Airway epithelial cell (primary cell): ENCODE results near the gene IDH3B.

- RAMPAGE, long total RNA, result no peak
Measured at GRCh38 chr20:1883687-1884221, 11.5 kb upstream of the SIRPA start.

DNA sequence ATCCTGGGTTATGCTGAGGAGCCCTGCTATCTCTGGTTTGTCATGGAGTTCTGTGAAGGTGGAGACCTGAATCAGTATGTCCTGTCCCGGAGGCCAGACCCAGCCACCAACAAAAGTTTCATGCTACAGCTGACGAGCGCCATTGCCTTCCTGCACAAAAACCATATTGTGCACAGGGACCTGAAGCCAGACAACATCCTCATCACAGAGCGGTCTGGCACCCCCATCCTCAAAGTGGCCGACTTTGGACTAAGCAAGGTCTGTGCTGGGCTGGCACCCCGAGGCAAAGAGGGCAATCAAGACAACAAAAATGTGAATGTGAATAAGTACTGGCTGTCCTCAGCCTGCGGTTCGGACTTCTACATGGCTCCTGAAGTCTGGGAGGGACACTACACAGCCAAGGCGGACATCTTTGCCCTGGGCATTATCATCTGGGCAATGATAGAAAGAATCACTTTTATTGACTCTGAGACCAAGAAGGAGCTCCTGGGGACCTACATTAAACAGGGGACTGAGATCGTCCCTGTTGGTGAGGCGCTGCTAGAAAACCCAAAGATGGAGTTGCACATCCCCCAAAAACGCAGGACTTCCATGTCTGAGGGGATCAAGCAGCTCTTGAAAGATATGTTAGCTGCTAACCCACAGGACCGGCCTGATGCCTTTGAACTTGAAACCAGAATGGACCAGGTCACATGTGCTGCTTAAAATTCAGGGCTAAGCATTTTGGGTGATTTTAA, 15.2 kb downstream of the STK35 start:
- RAMPAGE, long total RNA, result no peak

DNA sequence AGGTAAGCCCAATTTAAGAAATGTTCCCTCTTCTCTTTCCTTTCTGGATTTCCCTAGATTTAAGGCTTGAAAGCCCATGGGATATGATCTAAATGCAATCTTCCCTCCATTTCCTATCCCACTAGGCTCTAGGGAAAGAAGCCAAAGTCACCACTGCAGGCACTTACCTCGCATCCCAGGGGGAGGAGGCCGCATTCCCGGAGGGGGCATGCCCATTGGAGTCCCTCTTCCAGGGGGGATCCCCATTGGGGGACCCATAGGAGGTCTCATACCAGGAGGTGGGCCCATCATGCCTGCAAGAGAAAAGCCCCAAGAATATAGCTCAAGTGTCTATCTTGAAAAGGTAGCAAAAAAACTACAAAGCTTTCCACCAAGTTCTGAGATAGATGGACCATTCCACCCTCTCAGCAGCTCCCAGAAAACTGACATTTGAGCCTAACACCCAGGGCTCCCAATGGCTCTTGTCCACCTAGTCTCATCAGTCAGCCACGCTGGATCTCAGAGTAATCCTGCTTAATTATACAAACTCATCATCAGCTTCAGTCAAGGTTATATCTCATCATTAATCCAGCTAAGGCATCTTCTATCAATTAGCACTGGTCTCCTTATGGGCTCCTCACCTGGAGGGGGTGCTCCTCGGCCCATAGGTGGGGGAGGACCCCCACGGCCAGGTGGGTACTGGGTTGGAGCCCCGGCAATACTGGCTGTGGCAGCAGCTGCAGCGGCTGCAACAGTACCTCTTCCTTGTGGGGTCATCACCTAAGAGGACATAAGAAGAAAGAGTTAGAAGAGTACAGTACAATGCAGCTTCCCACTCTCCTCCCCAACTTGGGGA, 7.9 kb downstream of the SNRPB start:
- RAMPAGE, long total RNA, result no peak

DNA sequence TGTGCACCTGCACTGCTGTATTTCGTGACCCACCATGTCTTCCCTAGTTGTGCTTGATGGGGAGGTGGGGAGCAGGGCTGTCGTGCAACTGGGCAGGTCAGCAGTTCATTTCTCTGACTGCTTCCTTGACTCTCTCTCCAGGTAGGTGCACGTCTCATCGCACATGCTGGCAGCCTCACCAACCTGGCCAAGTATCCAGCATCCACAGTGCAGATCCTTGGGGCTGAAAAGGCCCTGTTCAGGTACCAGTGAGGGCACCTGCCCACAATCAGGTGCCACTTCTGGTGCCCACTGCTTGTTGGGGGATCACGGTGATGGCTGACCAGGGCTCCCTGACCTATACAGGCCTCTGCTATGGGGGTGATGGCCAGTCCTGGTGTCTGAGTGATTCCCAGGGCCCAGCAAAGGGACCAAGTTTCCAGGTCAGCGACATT, 3.4 kb downstream of the NOP56 start:
- RAMPAGE, long total RNA, result no peak

- RAMPAGE, long total RNA, result no peak
Measured at GRCh38 chr20:2663436-2664052, 472 bp downstream of the IDH3B start.

DNA sequence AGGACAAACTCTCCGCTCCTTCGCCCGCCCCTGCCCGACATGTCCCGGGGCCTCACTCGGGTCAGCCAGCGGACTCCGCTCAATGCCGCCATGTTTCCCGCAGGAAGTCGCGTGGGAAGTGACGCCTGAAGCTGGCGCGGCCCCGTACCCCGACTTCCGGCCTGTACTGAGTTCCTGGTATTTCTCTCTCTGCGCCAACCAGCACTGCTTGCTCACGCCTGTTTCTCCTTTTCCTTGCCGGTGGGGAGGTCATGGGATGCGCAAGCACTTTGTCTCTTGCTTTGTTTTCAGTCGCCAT, at the start of gene IDH3B:
TSS of gene IDH3B (minus strand) at position 120 of the 298 bp plus-strand sequence.
- RAMPAGE, long total RNA, result start-site peak on the minus strand centred at position 104 of the sequence, 11 bp wide, 538 and 323 reads in 2 replicates

GRCh38 chr20:2759285-2759996, 41.0 kb downstream of the CPXM1 start:
- RAMPAGE, long total RNA, result no peak

GRCh38 chr20:2798901-2799269, 1.5 kb downstream of the CPXM1 start:
- RAMPAGE, long total RNA, result no peak

- RAMPAGE, long total RNA, result no peak
Measured at GRCh38 chr20:2801091-2801770, 804 bp upstream of the CPXM1 start.

DNA sequence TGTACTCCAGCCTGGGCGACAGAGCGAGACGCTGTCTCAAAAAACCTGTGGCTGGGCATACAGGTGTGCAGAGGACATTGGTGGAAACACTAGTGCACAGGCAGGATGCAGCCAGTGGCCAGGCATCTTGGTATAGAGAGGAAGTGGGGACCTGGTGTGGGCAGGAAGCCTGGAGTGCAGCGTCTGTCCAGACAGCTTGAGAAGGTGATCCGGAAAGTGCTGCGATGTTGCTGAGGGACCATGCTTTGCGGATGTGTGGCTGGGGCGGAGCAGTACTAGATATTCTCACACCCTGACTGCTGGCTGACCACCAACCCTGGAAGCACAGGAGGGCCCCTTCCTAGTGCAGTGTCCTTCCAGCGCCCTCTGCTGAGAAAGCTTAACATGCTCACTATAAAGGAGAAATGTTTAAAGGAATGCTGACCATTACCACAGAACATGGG, 11.4 kb downstream of the VPS16 start:
- RAMPAGE, long total RNA, result no peak

DNA sequence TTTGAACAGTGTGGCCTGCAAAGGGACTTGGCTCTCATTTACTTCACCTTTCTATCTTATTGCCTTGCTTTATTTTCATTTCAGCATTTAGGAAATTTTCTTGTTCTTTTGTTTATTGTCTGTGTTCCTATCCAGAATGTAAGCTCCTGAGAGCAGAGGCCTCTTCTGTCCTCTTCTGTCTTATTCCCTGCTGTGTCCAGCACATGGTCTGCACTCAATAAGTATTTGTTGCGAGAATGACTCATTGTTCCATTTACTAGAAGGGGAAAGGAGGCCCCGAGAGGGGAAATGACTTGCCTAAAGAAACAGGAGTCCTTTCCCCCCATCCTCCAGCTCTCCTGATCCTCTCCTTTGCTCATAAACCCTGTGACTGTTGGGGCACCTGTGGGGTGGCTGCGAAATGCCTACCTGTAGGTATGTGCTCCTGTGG, 2.9 kb upstream of the PTPRA start:
- RAMPAGE, long total RNA, result no peak

- RAMPAGE, long total RNA, result no peak
Measured at GRCh38 chr20:2874469-2874781, 1.1 kb downstream of the PTPRA start.

DNA sequence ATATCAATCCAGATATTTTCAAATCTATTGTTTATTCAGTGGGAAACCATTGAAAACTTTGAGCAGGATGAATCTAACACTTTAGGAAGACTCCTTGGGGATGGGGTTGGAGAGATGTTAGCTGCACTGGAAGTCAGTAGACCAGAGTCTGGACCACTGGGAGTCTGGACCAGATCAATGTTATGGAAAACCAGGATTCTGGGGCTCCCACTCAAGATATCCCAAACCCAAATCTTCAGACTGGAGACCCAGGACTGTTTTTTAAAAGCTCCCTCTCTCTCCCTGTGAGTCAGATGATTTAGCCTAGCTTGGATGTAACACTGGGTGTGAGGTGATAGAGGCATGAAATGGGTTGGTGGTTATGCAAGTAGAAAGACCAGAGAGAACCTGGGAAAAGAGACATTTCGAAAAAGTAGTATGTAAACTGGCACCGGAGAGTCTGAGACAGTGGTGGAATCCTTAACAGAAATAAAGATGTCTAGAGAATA, 57.7 kb downstream of the PTPRA start:
- RAMPAGE, long total RNA, result no peak

GRCh38 chr20:3080891-3081606, 3.5 kb downstream of the AVP start:
- RAMPAGE, long total RNA, result no peak

- RAMPAGE, long total RNA, result no peak
Measured at GRCh38 chr20:3092501-3093399, 8.2 kb upstream of the AVP start.

DNA sequence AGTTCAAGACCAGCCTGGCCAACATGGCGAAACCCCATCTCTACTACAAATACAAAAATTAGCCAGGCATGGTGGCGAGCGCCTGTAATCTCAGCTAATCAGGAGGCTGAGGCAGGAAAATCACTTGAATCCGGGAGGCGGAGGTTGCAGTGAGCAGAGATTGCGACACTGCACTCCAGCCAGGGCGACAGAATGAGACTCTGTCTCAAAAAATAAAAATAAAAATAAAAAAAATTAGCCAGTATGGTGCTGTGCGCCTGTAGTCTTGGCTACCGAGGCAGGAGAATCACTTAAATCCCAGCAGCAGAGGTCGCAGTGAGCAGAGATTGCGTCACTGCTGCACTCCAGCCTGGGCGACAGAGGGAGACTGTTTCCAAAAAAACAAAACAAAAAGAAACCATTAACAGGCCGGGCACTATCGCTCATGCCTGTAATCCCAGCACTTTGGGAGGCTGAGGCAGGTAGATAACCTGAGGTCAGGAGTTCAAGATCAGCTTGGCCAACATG, 33.3 kb upstream of the AVP start:
- RAMPAGE, long total RNA, result no peak

GRCh38 chr20:3174231-3174648, 891 bp upstream of the LZTS3 start:
- RAMPAGE, long total RNA, result no peak

DNA sequence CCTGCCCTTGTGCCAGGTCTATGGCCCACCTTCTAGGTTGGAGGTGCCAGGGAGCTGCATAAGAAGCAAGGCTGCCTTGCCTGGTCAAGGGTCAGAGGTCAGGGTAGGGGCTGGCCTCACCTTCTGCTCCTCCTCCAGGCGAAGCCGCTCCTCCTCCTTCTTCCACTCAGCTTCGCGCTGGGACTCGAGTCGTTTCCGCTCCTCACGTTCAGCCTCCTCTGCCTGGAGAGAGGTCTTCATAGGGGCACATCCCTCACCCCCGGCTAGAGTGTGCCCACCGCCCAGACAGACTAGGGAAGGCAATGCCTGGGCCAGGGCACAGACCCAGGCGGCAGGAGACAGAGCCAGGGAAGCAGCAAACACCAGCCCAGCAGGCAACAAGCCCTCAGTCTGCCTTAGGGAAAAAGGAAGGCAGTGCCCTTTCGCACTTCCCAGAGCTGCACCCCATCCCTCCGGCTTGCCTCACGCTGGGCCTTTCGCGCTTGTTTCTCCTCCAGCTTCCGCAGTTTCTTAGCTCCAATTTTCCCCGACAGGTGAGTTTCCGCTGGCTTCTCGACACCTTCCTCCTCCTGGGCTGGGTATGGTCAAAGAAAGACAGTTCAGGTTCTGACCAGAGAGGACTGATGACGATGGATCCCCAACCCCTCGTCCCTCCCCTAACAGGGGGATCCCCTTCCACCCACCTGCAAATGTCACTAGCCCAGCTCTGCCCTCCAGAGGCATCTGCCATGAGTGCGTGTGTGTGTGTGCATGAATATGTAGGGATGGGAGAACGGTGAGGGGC, 4.4 kb downstream of the DDRGK1 start:
- RAMPAGE, long total RNA, result no peak

GRCh38 chr20:3209879-3210369, 626 bp downstream of the ITPA start:
- RAMPAGE, long total RNA, result no peak

DNA sequence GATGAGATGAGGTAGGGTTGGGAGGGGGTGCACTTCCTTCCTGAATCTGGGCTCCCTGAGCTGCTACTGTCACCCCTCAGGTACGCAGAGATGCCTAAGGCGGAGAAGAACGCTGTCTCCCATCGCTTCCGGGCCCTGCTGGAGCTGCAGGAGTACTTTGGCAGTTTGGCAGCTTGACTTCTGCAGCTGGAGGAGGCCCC, 13.9 kb downstream of the ITPA start:
- RAMPAGE, long total RNA, result no peak